LHCN-M2 (cell line): Measurements from ENCODE around the gene PHLPP2.

DNA sequence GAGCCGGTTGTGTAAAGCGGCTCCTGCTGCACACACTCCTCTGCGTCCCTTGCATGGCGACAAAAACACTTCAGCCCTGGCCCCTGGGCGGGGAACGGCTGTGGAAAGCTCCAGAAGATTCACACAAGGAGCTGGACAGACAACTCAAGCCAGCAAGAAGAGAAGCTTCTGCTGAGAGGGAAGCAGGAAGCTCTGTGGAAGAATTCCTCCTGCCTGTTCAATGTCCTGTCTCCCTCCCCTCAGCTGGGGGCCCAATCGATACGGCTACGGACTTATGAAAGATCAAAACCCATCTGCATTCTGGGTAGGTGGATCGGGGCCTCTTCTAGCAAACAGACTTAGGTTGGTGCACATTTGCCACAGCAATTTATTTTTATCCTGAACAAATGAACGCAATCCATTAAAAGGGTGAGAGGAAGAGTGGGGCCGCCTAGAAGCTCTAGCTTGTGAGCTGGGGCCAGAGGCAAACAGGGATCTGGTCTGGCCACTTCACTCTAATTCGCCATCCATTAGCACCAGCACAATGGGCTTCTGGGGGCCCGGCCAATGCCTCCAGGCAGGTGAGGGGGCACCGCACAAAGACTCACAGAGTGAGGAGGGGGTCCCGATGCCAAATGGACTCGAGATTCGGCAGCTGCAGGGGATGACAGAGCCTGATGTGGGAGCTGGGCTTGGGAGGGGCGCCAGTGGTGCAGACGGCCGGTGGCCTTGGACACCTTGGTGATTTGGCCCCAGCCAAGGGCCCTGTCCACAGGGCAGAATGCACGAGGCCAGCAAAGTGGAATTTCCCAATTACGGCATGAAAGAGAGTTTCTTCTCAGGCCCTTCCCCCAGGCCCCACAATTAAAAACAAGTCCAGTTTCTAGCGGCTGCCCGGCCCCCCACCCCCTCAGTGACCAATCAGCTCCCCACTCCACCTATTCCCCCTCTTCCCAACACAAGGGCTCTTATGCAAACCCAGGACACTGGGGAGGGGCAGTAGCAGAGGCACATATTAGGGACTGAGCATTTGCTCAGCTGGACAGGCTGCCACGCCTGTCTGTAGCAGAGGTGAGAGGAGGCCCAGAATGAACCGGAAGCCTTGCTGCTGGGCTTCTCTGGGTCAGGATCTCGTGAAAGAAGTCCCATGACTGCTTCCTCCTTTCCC is 39.1 kb upstream of the MTSS2 start:
- RAMPAGE, long total RNA: no peak

- RAMPAGE, long total RNA: no peak
These were observed 44.1 kb upstream of the MTSS2 start for GRCh38 chr16:70729820-70730493.

DNA sequence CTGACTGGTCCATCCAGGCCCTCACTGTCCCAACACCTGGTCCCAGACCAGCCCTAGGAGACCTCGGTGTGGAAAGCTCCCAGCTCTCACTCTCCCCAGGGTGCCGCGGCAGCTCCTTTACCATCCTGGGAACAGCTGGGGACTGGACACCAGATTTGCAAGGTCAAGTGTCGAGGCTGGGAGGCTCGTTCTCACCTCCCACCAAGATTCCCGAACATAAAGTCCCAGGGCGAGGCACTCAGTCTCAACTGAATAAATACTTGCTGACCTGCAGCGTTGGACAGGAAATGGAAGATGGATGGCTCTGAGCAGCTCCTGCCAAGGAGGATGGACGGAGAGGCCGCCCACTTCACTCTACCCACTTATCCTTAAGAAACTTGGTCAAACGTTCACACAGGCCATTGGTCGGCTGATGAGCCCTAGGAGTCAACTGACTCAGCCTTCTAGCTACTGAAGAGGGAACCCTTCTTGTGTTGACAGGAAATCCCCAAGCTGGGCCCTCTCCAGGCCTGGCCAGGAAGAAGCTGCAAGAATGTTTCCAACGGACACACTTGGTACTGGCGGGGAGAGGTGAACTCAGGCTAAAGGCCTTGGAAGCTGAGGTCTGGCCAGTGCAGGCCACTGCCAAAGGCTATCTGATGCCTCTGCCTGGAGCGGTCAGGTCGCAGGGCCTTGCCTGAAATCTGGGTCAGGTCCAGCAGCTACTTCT is 50.0 kb downstream of the VAC14 start:
- RAMPAGE, long total RNA: no peak

GRCh38 chr16:71481872-71482224 is 7.3 kb downstream of the ZNF19 start:
- RAMPAGE, long total RNA: no peak

- RAMPAGE, long total RNA: no peak
These were observed 10.8 kb upstream of the CHST4 start for GRCh38 chr16:71515385-71515911.

DNA sequence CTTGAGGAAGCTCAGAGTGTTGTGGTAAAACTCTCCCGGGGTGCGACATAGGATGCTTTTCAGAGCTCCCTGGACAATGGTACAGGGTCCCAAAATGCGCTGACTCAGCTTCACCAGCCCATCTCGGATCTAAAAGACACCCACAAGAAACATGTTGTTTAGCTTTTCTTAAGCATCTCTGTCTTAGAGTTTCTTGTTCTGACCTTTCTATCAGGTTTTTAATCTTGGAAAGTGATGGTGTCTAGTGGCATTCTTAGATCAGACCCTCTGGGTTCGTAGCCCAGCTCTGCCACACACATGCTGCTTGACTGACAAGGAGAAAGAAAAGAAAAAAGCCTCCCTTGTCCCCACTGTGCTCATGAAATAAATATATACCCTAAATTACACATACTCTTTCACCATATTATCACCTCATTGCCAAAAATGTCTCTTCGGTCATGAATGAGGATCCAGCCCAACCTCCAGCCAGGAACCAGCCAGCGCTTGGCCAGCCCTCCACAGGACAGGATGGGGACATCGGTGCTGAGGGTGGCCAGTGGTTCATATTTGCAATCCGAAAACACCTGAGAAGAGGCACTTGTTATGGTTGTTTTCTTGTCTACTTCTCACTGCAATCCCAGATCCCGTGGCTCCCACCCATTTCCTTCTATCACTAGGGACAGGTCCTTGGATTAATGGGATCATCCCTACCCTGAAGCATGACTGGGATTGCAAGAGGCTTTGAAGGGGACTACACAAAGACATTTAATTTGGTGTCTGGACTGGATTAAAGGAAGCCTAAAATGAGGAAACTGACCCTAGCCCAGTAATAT is 6.4 kb downstream of the TAT start:
- RAMPAGE, long total RNA: no peak

GRCh38 chr16:71724674-71725136 is at the start of gene PHLPP2:
PHLPP2 (minus strand) TSS chr16:71724701.
- RAMPAGE, long total RNA: no peak

DNA sequence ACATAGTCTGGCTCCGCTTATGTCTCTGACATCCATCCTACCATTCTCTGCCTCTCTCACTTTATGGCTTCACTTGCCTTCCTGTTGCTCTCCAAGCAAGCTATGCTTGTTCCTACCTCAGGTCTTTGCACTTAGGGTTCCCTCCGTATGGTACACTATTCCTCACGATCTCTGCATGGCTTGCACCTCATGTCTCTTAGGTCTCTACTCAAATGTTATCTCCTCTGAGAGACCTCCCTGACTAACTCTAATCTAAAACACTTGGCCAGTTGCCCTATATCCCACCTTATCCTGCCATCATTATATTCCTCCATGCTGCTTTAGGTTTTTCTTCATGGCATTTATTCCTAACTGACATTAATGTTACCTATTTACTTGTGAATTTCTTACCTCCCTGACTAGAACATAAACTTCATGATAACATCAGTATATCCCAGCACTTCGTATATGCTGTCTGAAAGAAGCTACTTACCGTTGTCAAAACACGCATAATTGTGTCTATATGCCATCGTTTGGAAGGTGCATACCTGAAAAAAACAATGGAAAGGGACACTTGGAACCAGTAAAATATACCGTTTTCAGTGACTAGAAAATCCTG is 29.0 kb upstream of the PHLPP2 start:
- RAMPAGE, long total RNA: no peak

DNA sequence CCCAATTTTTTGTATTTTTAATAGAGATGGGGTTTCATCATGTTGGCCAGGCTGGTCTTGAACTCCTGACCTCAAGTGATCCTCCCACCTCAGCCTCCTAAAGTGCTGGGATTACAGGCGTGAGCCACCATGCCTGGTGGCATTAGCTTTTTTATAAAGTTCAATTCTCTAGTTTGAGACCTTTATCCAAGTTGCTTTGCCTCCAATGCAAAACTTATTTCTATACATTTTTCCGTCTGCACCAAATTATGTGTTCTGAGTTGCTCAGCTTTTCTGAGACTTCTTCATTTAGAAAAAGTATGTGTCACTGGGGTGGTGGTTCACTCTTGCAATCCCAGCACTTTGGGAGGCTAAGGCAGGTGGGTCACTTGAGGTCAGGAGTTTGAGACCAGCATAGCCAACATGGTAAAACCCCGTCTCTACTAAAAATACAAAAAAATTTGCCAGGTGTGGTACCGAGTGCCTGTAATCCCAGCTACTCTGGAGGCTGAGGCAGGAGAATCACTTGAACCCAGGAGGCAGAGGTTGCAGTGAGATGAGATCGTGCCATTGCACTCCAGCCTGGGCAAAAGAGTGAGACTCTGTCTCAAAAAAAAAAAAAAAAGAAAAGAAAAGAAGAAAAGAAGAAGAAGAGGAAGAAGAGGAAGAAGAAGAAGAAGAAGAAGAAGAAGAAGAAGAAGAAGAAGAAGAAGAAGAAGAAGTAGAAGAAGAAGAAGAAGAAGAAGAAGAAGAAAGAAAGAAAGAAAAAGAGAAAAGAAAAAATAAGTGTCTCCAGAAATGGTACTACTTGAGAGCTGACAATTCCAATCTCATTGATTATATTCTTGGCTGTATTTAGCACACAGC is 14.0 kb upstream of the ATXN1L start:
- RAMPAGE, long total RNA: no peak

GRCh38 chr16:71883143-71883691 is 765 bp downstream of the ZNF821 start:
- RAMPAGE, long total RNA: no peak

DNA sequence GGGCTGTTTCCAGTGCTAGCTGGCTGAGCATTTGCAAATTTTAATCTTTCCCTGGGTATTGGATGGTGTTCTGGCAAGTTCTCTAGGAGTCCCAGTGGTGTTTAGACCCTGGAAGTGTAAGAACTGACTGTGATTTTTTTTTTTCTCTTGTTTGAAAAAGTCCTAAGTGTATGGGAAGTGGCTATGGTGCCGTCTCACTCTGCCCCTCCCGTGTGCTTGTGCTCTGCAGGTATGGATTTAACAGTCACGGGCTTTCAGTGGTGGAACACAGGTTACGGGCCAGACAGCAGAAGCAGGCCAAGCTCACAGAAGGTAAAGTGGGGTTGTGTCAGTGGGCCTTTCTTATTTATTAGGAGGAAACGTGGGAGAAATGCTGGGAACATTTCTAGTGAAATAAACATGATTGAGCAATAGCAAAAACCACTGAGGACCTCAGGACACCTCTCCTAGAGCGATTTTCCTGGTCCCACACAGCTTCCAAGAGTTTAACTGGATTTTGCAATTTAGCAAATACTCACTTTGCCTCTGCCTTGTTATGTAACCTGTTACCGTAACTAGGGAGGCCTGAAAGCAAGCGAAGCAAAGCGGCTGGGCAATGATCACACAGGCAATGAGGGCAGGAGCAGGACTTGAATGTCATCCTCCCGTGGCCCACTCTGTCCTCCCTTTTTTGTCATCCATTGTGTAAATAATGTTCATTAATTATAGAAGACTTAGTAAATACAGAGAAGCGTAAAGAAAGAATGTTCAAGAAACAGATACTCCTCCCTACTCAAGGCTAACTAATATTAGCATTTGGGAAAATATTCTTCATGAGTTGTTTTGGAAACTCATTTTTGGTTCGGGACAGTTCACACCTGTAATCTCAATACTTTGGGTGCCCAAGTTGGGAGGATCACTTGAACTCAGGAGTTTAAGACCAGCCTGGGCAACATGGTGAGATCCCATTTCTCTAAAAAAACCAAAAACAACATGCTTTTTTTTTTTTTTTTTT is 8.5 kb downstream of the DHODH start:
- RAMPAGE, long total RNA: no peak

DNA sequence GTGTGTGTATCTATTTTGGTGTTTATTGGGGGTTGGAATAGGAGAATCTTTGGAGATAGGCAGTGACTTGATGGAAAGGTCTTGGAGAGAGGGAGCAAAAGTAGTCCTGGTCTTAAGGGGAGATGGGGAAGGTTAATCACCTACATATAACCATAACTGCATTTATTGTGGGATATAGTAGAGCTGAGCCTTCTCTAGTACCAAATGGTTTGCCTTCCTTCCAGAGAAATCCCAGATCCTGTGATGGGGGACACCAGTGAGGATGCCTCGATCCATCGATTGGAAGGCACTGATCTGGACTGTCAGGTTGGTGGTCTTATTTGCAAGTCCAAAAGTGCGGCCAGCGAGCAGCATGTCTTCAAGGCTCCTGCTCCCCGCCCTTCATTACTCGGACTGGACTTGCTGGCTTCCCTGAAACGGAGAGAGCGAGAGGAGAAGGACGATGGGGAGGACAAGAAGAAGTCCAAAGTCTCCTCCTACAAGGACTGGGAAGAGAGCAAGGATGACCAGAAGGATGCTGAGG is 2.3 kb downstream of the DHX38 start:
- RAMPAGE, long total RNA: no peak

- RAMPAGE, long total RNA: no peak
These were observed 5.2 kb downstream of the DHX38 start for GRCh38 chr16:72098702-72099369.

- RAMPAGE, long total RNA: no peak
These were observed 341 bp downstream of the PMFBP1 start for GRCh38 chr16:72171623-72172005.

DNA sequence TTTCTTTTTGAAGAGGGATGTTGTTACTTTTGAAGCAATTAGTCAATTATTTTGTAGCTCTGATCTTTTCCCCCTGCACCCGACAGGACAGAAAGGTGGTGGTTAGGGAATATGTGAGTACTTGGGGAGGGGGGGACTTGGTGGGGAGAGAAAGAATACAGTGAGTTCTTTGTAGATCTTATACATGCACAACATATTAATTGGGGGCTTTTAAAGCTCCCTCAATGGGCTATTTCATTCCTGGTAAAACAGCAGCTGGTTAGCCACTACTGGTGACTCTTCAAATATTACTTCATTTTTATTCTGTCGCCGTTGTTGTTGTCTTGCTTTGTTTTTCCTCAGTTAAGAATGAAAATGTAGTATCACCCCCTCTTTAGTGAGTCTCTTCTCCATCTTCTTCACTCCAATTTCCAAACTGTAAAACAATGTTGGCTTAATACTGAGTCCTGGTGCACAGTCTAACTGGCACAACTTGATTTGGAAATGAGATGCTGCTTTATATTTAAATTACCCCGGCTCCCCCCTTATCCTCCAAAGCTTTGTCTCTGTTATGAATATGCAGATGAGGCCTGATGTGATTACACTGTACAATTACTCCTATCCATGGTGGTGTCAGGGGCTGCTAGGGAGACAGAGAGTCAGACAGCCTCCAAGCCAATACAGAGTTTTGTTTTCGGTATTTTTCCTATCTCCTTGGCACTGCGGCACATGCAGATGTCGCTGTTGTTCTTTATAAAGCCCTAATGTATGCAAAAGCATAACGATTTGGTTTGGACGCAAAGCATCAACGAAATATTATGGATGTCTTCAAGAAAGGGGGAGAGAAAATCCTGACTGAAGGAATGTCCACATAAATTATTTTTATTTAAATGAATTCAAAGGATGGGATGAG is 256.9 kb upstream of the PMFBP1 start:
- RAMPAGE, long total RNA: no peak

DNA sequence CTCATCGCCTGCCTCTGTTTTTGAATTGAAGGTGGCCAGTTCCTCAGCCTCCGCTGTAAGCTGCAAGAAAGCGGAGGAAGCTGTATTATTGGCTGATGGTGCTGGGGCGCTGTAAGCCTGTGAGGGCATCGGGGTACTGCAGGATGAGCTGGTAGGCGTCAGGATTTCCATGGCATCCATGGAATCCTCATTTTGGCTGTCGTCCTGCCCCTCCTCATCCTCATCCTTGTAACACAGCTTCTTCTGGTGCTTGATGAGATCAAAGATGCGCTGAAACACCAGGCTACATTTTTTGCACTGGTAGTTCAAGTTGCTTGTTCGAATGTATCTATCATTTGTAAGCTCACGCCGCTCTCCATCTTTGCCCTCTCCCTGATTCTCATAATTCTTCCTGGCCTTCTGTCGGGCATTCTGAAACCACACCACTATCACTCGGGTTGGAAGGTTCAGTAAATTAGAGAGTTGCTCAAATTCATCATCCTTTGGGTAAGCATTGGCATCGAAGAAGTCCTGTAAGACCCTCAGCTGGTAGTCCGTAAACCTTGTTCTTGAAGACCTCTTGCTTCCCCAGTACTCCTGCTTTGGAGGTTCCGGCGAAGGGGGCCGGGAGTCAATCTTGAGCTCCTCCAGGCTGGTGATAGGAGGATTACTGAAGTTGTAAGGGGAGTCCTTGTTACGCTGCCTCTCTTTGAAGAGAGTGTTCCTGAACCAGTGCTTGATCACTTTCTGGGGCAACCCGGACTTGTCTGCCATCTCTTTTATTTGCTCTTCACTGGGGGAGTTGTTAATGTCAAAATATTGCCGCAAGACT is 252.3 kb downstream of the ZFHX3 start:
- RAMPAGE, long total RNA: no peak

DNA sequence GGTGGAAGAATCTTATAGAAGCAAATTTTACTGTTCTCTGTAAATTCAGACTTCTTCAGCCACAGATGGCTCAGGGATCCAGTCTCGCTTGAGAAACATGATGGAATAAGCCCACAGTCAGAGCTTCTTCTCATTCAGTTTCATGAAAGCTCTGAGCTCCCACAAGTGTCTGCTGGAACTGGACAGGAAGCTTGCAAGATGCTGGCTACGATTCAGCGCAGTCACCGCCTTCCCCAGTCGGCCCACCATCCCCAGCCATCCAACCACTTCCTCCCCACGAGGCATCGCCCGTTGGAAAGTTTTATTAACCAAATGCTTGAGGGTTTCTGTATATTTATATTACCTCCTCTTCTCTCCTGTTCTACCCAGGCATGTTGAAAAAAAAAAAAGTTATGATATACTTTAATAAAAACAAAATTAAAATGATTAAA is 171.7 kb downstream of the ZFHX3 start:
- RAMPAGE, long total RNA: no peak

GRCh38 chr16:72938625-72939168 is 109.2 kb downstream of the ZFHX3 start:
- RAMPAGE, long total RNA: no peak

DNA sequence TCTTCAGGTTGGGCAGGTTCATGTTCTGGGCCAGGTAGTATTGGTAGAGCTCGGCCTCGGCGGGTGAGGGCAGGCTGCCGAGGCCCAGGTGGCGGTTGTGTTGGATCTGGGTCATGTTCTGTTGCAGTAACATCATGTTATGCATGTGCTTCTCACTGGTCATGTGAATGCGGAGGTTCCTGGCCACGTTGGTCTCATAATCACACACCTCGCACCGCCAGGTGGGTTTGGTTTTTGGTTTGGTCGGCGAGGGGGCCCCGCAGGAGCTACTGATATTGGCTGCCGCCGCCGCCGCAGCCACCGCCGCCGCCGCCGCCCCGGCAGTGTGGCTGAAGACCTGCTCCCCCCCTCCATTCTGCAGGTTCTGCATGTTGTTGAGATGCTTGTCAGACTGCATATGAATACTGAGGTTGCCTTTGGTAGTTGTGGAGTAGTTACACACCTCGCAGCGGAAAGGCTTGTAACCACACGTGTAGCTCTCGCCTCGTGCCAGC is 90.4 kb downstream of the ZFHX3 start:
- RAMPAGE, long total RNA: no peak

DNA sequence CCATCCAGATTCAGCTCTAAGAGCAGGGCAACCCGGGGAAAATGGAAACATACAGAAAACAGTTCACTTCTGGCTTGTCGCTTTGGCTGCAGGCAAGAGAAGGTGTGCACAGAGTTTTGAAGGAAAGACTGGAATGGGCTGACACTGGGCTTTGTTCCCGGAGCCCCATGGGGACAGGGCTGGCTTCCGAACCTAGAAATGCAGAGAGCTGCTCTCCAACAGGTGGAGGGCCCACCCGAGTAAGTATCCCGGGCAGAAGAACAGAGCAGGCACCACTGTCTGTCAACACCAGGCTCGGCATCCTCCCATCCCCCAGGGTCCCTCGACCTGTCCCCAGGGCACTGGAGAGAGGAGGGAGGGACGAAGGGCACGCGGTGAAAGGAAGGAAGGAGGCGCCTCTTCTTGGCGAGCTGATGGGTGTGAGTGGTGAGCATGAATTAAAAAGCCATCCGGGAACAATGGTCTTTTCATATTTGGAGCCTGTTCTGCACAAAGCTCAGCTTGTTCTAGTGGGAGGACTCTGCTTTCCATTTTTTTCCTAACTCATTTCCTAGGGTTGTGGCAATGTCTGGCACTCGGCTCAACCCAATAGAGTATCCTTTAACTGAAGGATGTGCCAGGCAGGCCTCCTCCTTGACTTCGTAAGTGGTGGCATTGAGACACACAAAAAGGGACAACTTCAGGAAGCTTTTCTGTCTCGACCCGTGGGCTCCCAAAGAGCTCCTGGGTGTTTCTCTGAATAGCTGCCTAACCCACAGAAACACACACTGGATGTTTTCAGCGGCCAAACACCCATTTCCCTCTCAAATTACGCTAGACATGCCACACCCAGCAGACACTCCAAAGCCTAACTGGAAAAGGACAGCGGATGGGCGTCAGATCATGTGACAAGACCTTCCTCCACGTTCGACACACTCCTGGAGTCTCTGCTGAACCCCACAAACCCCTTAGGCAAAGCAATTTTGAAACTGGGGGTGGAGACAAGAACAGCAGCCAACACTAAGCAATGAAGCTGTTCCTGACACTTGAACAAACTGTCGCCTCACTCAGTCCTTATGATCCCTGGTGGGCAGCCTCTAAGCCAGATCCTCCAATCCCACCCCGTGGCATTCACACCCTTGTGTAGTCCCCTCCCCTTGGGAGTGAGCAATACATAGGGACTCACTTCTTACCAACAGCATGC is 47.6 kb downstream of the ZFHX3 start:
- RAMPAGE, long total RNA: no peak